Metanephros (tissue), 2 donors: ENCODE measurements around the genes DLG3, FOXO4, GJB1, OGT and CXCR3.

DNA sequence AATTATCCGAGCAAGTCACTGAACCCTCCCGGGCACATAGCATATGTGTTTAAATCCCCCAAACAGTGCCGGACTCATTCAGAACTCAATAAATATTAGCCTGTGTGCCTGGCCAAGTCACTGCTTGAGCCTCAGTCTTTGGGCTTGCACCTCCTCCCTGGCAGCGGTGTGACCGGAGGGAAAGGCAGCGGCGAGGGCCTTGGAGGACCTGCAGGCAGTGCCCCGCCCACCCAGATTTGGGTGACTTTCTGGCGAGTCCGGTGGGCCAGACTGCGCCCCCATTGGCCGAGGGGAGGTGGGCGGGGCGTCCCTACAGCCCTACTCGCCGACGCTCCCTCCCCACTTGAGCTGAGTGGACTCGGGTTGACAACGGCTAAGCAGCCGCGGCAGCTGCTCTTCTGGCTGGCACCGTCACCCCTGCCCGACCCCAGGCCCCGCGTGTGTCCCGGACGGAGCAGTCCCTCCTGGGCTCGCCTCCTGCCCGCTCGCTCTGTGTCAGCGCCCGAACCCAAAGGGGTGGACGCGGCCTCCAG lies 45.9 kb downstream of the STARD8 start:
- RAMPAGE, long total RNA, result start-site peak on the plus strand centred at position 368 of the sequence, 37 bp wide, 714 and 261 reads in 2 replicates

DNA sequence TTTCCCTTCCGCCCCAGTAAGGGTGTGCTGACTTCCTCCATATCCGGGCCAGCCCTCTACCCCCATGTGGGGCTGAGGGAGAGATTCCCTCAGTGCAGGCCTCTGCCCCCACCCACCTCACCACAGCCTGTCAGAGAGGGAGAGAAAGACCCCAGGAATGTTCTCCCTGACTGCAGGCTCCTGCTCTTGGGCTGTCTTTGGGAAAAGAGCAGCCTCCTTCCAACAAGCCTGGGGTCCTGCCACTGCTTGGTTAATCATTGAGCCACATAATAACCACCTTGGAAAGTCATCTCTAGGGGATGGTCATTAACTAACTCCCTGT lies 50.2 kb downstream of the STARD8 start:
- RAMPAGE, long total RNA, result no peak

- RAMPAGE, long total RNA, result no peak
Observed at GRCh38 chrX:68698896-68699391, 51.5 kb downstream of the STARD8 start.

DNA sequence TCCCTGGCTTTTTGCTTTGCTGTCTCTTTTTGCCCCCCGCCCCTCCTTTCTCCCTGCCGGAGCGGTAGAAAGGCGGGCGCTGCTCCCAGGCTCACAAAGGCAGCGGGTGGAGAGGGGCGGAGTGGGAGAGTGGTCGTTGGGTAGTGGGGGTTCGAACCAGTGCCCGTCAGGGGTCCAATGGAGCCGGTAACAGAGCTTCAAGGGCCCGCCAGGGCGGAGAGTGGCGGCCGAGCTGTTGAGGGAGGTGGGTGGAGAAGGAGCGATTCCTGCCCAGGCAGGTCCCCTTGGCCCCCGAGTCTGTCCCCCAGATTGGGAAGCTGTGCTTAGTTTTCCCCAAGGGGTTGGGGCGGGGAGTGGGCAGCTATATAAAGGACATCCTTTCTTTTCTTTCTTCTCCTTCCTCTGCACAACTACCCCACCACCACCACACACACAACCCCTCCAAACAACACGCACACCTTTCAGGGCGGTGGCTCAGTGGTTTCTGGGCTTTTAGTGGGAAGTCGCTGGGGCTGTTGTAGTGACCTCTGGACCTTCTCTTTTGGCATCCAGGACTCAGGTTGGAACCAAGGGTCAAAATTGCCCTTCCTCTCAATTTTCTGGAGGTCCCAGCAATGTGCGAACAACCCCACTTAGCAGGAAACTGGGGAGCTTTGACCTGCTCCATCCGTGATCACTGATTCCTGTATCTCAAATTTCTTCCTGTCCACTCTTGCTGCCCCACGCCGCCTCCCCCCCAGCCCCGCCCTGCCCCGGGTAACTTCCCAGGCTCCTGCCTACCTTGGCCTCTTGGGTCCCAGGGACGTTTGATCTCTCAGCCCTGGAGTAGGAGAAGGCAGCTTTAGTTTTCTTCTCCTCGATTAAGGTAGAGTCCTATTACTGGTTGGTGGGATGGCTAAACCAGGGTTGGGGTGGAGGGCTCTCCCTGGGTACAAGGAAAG lies 1.9 kb downstream of the EFNB1 start:
- RAMPAGE, long total RNA, result no peak

DNA sequence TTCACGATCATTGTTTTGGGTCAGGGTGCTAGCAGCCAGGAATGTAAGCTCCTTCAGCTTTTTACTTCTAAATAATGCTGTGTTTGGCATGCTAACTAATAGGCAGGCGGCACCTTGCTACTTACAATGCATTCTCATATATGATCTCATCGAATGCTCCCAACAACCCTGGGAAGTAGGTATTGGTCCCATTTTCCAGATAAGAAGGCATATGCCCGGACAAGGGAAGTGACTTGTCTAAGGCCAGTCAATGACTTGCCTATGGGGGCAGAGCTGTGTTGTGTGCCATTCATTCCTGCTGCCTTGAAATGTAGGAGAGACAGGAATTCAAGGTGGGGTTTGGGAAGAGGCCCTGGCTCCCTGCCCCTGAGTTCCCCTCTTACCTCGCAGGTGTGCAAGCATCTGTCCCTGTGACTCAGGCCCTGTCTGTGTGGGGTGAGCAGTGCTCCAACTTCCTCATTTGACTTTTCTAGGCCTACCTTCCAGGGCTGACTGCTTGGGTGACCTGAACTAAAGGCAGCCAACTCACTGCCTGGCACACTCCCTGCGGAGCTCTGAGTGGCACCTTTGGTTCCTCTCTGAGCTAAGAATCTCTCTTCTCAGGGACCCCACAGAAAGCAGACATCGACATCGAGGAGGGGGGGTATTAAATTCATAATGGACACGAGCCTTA lies 5.0 kb downstream of the EFNB1 start:
- RAMPAGE, long total RNA, result no peak

GRCh38 chrX:68843060-68843603 lies 14.3 kb downstream of the EFNB1 start:
- RAMPAGE, long total RNA, result no peak

GRCh38 chrX:69137371-69137941 lies 27.8 kb downstream of the PJA1 start:
- RAMPAGE, long total RNA, result no peak

DNA sequence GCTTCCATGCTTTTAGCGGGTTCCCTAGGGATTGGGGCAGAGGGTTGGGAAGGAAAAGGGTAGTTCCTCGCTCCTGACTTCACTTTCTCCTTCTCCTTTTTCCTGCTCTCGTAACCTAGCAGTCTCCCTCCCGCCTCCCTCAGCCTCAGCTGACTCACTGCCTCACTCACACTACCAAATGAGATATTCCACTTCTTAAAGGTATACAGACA lies 3.1 kb downstream of the NALF2 start:
- RAMPAGE, long total RNA, result no peak

GRCh38 chrX:70444632-70445105 lies at the start of gene DLG3:
Gene DLG3, plus strand, starts transcription at chrX:70444835.
- RAMPAGE, long total RNA, result no peak

DNA sequence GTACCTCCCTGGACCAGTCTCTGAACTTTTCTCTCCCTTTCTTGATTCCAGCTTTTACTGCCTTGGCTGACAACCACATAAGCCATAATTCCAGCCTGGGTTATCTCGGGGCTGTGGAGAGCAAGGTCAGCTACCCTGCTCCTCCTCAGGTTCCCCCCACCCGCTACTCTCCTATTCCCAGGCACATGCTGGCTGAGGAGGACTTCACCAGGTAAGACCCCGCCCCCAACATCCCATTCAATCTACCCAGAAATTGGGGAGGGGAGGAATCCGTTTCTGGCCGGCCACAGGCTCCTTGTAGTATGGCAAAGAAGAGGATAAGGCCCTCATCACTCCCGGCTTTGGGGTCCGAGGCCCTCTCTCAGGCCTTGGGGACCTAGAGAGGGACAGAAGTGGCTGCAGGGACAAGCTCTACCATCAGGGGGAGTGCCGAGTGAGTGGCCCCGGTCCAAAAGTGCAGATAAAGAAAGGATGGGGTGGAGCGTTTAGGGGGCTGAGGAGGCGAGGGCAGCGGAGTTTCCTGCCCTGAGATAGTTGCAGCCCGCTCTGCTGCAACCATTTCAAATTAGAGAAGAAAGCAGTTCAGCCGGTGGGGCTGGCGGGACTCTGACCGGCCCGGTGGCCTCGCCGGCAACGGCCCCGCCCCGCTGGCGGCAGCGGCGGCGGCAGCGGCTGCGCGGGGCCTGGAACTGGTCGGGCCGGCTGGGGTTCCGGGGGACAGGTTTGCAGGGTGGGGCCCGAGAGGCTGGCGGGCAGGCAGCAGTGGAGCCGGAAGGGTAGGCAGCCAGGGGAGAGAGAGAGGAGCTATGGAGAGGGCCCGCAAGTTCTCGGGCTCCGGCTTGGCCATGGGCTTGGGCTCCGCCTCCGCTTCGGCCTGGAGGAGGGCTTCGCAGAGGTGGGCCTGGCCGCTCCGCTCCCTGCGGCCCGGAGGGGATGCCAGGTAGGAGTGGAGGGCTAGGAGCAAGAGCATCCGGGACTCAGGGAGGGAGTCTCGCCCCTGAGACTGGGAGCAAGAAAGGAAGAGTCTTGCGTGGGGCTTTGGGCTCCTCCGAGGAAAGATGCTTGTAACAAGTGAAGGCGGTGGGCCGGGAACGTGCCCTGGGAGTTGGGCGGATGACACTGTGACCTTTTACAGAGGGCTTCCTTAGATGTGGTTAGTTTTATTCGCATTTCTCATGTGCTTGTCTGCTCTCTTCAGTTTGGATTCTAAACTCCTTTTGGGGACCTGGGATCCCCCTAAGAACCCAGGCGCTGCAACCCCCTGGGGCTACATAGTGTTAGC lies 7.6 kb downstream of the DLG3 start:
- RAMPAGE, long total RNA, result no peak

DNA sequence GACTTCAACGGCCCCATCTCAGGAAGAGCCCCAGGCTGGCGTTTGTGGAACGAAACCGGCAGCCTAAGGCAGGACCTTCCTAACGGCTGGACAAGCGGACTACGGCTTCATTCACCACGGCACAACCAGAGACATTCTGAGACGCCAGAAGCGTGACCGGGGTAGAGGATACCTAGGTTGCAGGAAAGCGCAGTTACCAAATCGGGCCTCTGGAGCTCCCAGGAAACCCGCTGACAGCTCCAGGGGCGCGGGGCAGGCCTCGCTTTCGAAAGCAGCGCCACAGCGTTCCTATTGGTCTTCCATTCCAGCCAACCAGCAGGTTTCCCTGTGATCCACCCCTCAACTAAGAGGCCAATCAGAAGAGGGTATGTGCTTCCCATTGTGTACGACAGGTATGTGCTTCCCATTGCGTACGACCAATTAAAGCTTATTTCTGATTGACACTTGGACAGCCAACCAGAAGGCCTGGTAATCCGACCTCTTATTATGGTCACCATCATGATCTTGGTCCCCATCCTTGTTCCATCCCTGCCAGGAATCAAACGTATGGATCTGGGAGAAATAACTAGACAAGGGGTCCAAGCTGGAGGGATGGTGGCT lies 14.9 kb downstream of the SNX12 start:
- RAMPAGE, long total RNA, result no peak

- RAMPAGE, long total RNA, result no peak
Observed at GRCh38 chrX:71095514-71096734, at the start of gene FOXO4. Gene FOXO4, plus strand, starts transcription at chrX:71095851.

DNA sequence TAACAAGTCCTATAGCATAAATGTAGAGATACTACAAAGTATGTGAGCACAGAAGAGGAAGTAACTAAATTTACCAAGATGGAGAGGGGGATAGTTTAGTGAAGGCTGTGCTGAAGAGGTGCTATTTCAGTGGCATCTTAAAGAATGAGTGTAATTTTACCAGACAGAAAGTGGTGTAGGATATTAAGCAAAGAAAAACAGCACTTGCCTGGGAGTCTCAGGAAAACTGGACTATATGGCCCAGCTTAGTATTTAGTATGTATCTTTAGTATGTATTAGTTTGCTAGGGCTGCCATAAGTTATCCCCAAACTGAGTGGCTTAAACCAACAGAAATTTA lies 1.3 kb upstream of the IL2RG start:
- RAMPAGE, long total RNA, result no peak

DNA sequence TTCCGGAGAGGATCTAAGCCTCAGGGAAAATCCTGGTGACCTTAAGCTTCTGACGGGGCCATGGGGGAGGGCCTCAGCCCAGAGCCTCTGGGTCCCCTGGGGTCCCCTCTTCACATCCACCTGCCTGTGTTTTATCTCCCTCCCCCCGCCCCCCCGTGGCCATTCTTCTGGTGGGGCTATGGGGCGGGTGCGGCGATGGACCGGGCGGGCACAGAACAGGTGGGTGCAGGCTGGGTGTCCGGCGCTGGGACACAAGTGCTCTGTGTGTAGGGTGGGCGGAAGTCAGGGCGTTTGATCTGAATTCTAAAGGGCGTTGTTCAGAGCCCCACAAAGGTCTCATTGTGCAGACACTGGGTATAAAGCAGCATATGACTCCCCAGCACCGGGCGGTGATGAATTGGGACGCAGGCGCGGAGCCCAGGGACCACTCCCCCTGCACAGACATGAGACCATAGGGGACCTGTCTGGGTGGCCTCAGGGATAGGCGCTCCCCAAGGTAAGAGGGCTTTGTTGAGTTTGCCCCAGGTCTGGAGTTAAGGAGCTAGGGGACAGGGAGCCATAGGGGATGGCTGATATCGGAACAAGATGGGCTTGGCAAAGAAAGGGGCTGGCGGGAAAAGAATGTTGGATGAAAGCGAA lies at the start of gene GJB1:
Gene GJB1 (plus strand): TSS at position 385 of the 639 bp plus-strand sequence.
- RAMPAGE, long total RNA, result no peak

DNA sequence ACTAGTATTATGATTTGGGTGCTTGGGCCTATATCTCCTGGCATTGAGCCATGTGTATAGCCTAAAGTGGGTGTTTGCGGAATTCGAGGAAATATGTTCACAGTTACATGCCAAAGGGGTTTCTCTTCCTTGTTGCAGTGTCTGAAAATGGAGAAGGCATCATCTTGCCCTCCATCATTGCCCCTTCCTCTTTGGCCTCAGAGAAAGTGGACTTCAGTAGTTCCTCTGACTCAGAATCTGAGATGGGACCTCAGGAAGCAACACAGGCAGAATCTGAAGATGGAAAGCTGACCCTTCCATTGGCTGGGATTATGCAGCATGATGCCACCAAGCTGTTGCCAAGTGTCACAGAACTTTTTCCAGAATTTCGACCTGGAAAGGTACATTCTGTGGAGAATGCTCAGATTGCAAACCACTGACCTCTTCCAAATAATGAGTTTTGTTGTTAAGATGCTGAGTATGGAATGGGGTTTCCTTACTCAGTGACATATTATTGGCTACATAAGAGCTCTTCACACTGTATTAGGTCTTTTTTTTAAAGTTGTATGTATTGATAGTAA lies 10.7 kb downstream of the TAF1 start:
- RAMPAGE, long total RNA, result no peak

DNA sequence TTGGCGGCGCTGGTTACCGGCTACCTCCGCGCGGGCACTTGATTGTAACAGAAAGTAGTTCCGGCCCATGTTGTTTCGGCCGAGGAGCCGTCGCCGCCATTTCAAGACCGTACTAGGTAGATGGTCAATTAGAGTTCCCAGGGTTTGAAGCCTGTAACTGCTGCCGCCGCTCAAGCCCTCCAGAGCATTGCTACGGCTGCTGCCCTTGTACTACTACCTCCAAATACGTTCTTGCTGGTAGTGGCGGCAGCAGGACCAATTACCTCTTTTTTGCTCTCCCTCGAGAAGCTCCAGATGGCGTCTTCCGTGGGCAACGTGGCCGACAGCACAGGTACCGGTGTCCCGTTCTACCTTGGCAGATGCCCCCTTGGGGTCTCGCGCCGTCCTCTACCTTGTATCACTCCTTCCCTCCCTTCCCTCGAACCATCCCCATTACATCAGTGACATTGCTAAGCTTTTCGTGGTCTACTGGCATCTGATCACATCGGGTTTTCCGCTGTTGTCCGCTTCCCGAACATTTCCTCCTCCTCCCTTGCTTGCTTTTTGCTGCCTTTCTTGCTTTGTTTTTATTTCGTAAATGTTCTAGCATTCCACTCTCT lies at the start of gene OGT:
Gene OGT (plus strand): TSS at position 99 of the 599 bp plus-strand sequence.
- RAMPAGE, long total RNA, result no peak

- RAMPAGE, long total RNA, result no peak
Observed at GRCh38 chrX:71533605-71534275, 836 bp downstream of the OGT start.

DNA sequence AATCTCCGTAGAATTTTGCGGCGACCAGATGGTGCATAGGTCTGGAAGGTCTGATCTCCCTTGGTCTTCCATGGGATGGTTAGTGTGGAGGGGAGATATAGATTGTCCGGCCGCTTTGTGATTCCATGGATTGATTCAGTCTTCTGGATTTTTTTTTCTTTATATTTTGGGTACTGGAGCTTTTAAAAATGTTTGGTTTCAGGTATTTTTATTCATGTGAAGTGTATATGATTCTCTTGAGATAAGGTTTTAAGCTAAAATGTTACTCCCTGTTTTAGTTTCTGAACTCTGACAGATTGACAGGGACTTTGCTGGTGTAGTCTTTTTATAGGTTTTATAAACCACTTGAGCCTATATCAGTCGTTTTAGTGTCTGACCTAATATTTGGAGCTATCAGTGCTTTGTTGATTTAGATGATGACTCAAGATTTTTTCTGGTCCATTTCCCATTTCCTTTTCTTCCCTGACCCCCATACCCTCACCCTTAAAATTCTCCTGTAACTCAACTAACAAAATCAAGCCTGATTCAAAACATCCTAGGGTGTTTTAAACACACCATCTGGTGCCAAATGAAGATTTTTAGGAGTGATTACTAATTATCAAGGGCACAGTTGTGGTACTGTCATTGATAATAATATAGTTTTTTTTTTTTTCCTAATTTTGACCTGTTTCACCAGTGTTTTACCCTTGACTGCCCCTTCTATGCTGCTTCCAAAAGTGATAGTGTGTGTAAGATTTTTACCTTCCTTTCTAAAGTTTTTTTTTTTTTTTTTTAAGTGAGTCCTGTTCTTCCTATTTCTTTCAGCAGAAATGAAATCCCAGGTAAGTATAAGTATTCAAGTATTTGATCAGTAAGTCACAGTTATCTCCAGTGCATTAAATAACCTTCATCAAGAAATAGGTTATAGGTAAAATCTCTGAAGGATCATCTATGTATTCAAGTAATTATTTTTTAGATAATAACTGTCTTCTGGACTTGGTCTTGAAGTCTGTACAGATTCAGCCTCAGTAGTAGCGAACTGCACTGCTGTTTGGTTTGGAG lies 3.9 kb upstream of the GCNA start:
- RAMPAGE, long total RNA, result no peak

DNA sequence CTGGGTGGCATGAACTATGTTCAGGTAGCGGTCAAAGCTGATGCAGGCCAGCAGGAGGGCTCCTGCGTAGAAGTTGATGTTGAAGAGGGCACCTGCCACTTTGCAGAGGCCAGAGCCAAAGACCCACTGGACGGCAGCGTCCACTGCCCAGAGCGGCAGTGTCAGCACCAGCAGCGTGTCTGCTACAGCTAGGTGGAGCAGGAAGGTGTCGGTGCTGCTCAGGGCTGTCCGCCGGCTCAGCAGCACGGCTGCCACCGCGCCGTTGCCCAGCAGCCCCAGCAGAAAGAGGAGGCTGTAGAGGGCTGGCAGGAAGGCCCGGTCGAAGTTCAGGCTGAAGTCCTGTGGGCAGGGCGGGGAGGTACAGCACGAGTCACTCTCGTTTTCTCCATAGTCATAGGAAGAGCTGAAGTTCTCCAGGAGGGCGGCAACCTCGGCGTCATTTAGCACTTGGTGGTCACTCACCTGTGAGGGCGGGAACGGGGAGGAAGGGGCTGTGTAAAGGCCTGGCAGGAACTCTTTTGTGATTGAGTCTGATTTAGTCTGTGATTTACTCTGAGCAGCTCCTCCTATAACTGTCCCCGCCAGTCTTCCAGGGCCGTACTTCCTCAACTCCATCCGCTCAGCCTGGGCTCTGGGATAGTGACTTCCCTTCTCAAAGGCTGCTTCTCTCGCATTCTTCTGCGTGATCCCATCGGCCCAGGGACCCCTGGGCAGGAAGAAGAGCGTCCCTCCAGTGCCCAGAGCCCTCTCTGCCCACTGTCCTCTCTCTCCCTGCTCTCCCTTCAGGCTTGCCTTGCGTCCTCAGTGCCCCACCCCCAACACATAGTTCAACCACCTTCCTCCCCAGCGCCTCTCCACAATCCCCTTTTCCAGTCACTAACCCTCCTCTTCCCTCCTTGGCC lies 1.1 kb downstream of the CXCR3 start:
- RAMPAGE, long total RNA, result no peak

DNA sequence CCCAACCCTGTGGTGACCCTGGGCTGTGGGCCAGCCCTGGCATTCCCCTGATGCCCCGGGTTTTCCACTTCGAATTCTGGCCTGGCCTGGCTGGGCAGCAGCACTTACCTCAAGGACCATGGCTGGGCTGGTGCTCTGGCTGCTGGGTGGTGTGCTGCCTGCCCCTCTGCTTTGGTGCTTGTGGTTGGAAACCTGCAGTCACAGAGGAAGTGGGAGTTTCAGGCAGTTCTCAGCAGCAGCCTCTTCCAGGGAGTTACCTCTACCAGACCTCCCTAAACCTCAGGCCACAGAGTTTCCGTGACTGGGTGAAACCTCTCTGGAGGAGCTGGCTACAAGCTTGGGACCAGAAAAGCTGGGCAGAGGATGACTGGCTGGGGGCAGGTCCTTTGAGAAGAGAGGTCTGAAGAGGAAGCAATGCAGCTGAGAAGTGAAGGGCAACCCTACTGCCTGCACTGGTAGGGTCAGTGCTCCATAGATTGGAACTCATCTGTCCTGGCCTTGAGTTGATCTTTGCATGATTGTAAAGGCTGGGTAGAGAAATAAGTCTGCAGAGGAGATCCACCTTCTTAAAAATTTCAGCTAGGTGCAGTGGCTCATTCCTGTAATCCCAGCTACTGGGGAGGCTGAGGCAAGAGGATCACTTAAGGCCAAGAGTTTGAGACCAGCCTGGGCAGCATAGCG lies at the start of gene CXCR3:
Gene CXCR3 (minus strand): TSS at position 182 of the 681 bp plus-strand sequence.
- RAMPAGE, long total RNA, result no peak